GM12891 (cell line): Measurements from ENCODE around the gene PACSIN1.

DNA sequence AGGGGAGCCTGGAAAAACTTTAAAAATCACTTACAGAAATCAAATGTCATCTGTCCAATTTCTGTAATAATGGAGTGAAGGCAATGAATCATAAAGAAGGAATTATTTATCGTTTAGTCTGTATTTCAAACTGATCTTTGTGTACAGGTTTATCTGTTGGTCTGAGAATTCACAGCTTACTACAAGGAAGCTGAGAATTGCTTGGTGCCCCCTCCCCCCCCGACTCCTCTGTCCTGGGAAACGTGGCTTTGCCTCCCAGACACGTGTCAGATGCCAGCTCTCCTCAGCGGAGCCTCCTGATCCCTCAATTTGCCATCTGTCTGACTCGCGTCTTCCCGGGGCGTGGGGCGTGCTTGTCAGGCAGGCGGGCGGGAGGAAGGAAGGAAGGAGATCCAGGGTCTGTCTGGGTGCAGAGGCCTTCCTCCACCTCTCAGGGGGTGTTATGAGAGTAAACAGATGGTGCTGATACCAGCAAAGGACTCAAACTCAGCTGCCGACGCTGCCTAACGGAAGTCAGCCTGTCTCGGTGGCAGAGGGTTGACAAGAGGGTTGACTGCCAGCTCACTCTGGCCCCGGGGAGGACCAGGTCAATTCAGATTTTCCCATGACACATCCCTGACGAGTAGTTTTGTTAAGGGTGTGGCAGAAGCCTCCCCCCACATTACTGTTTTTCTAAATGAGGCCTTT is 17.2 kb downstream of the UQCC2 start:
- RRBS = no CpG with 5 or more reads among the region's 18 CpGs

DNA sequence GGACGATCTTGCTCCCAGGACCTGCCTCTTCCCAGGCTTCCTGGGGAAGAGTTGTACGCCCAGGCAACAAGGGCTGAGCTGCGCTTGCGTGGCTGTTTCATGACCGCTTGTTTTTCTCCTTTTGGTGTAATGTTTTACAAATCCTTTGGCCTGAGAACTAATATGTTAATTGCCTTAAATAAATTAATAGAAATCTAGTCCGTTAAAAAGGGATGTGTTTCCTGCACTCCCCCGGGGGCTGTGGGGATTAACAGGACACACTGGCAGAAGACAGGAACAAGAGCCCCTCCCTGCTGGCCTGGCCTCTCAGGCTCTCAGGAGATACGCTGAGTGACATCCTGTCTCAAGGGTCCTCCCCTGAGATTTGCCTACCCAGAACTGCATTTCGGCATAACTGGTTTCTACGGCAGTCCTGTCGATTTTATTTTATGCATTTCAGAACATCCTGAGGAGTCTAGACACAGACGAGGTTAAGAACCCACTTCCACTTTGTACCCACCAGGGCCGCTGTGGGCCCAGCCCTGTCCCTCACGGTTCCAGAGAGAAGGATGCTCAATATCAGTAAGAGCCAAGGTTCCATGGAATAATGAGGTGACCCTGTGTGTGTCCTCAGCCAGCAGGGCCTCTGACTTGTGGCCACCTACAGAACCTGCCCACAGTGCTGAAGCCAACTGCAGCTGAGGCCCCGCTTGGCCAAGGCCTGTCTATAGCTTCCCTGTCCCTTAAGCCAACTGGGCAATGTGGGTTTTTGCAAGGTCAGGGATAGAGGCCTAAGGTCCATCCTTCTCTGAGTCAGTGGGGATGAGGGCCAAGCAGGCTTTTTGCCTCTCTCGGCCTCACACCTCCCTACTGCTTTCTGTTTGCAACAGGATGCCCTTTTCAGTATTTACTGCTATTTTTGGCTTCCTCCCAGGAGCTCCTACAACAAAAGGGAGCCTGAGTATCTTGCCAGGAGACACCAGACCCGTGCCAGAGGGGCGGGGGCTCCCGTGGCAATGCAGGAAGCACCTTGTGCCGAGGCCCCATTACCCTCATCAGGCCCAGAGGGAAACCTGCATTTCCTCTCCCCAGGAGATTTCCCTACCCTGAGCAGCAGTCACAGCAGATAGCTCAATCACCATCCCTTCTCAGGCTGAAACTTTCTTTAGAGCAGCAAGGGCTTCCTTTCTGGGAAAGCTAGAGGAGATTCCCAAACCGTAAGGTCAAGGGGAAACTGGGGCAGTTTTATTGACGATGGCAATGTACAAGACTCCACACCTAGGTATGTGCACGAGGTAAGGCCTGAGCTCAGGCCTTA is 14.7 kb downstream of the UQCC2 start:
- RRBS = no CpG with 5 or more reads among the region's 23 CpGs

- RRBS = no CpG with 5 or more reads among the region's 18 CpGs
These were observed 18.9 kb downstream of the LEMD2 start for GRCh38 chr6:33769797-33770598.

- RRBS = no CpG with 5 or more reads among the region's 2 CpGs
These were observed 1.6 kb downstream of the LEMD2 start for GRCh38 chr6:33787345-33787662.

GRCh38 chr6:33904163-33904890 is 100.5 kb upstream of the MLN start:
- RRBS = no CpG with 5 or more reads among the region's 13 CpGs

- RRBS = no CpG with 5 or more reads among the region's 7 CpGs
These were observed 129.4 kb downstream of the GRM4 start for GRCh38 chr6:34016414-34016865.

GRCh38 chr6:34157214-34157763 is 11.4 kb upstream of the GRM4 start:
- RRBS = no CpG with 5 or more reads among the region's 10 CpGs

DNA sequence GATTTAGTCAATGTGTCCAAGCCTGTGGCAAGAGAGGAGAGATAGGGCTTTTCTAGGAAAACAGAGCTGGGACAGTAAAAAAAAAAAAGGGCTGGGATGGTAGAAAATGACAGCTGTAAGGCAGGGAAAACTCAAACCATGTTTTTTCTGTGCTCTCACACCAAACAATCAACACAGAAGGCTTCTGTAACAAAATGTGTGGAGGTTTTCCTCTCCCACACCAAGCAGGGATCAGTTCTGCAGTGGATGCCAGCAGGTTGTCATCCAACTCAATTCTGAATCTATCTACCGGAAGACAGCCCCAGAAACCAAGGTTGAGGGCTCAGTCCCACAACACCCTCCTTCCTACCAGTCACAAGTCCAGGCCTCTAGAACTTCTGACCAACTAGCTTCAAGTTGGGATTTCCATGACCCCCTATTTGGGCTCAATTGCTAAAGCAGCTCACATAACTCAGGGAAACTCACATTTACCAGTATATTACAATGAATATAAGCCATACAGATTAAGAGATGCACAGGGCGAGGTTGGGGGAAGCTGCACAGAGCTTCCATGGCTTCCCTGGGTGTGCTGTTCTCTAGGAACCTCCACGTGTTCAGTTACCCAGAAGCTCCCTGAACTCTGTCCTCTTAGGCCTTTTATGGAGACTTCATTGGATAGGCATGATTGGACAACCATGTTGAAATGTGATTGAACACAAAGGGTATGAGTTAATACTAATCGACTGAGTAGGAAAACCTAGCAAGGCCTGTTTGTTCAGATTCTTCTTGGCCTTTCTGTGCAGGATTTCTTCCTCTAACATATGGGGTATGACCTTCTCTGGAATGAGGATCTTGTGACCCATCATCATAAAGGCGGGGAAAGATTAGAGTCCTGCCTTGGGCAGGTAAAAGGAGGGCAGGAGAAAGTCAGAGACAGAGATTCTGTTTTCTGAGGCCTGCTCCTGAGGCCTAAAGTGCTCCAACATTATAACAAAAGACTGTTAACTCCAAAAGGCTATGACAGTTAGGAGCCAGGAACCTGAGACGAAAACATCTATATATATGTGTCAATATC is 70.5 kb upstream of the SMIM29 start:
- RRBS = no CpG with 5 or more reads among the region's 6 CpGs

- RRBS = no CpG with 5 or more reads among the region's 3 CpGs
These were observed 13.8 kb downstream of the NUDT3 start for GRCh38 chr6:34378612-34379102.

GRCh38 chr6:34412010-34412469 is 13.8 kb downstream of the RPS10 start:
- RRBS = 98% methylated on average over 3 of the region's 5 CpGs

DNA sequence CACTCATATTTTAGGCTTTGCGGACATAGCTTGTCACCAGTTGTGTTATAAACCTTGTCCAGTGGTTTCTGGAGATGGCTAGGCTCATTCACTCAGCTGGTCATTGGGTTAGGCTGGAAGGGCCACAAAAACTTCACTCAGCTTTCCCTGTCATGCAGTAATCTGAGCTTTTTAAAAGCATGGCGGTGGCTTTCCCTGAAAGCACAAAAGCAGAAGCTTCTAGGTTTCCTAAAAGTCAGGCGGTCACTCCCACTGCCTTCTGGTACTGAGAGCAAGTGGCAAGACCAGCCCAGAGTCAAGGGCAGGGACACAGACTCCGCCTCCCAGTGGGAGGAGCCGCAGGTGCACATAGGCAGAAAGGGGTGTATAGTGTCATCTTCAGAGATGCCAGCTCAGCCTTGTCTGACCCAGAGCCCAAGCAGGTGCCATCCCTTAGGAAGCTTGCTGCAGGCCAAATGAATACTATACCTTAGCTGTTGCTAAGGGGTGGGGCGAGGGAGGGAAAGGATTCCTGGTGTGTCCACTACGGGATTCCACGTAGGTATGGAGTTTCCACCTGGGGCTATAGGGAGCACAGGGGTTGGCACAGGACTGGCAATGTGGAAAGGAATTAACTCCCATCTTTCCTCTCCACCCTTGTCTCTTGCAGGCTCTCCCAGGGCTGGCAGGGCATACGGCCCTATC is 17.9 kb upstream of the PACSIN1 start:
- RRBS = no CpG with 5 or more reads among the region's 9 CpGs

DNA sequence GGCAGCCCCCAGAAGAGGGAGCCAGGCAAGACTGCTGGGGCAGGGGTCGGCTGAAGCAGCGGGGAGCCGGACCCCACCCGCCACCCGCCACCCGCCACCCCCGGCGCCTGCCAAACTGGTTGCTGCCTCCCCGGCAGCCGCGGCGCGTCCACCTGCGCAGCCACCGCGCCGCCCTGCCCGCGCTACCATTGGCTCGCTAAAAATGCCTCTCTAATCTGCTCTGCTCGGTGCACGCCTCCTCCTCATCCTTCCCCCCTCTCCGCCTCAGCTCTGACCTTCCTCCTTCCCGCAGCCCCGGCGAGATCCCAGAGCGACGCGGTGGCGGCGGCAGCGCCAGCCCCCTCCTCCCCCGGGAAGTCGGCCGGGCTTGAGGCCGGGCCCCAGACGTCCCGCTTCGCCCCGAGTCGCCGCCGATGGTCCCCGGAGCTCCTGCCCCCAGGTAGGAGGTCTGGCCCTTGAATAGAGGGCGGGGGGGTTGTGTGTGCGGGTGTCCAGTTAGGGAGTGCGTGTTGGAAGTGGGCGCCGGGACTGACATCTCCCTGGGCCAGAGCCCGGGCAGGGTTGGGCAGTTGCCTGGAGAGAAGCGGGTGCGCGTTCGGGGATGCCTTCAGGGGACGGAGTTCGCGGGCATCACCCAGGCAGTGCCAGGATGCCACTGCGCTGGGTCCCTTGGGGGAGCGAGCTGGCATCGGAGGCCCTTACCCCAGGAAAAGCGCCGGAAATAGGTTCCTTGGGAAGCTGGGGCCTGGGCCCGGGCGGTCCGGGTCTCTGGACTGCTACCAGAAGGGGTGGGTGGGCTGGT is at the start of gene PACSIN1:
TSS of gene PACSIN1 (plus strand) at position 245 of the 802 bp plus-strand sequence.
- RRBS = 1% methylated on average over 21 of the region's 65 CpGs

- RRBS = 71% methylated on average over 2 of the region's 18 CpGs
These were observed 17.0 kb downstream of the SPDEF start for GRCh38 chr6:34539029-34539710.

DNA sequence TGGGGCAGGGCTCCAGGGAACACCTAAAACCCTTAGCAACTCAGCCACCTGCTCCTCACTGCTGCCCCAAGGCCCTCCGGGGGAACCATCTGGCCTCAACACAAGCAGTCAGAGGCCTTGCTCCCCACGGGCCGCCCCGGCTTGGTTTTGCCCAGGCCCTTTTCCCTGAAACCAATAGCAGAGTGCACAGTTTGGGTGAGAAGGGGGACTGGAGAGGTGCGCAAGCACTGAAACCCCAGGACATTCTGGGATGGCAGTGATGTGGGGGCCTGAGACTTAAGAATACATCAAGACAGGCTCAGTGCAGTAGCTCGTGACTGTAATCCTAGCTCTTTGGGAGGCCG is 10.8 kb downstream of the SPDEF start:
- RRBS = 81% methylated on average over 4 of the region's 7 CpGs

GRCh38 chr6:34642337-34642714 is 54.2 kb downstream of the ILRUN start:
- RRBS = no CpG with 5 or more reads among the region's 2 CpGs

DNA sequence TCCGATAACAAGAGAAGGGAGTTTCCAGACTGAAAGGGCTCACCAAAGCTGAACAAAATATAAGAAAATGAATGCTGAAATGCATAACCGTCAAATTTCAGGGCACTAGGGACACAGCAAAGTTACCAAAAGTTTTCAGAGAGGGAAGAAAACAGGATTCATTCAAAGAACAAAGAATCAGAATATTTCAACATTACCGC is 23.8 kb downstream of the ILRUN start:
- RRBS = no CpG with 5 or more reads among the region's 3 CpGs

GRCh38 chr6:34709191-34709838 is 12.7 kb upstream of the ILRUN start:
- RRBS = no CpG with 5 or more reads among the region's 7 CpGs

GRCh38 chr6:34888714-34888871 is 462 bp upstream of the ANKS1A start:
- RRBS = no CpG with 5 or more reads among the region's 4 CpGs

DNA sequence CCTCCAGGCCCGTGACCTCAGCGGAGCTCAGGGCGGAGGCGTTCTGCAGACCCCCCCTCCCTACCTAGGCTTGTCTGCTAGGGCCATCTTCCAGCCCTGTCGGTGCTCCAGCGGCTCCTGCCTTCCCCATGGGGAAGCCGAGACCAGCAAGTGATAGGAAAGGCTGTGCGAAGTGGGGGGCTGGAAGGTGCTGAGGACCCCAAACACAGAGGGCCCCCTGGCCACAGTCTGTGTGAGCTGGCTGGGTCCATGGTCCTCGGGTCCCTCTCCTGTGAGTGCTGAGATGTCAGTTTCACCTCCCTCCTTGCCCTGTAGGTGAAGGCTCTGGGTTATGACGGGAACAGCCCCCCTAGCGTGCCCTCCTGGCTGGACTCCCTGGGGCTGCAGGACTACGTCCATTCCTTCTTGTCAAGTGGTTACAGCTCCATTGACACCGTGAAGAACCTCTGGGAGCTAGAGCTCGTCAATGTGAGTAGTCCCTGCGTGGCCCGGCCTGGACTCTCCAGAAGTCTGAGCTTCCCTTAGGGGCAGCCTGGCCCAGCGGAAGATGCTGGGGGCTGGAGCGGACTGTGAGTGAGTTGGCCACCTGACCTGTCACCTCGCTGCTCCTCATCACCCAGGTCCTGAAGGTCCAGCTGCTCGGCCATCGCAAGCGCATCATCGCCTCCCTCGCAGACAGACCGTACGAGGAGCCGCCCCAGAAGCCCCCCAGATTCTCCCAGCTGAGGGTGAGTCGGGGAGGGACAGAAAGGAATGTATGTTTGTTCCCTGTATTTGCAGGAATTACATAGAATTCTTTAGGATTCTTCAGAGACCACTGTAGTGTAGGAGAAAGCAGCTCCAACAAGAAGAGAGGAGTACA is 61.7 kb downstream of the TCP11 start:
- RRBS = no CpG with 5 or more reads among the region's 28 CpGs

- RRBS = no CpG with 5 or more reads among the region's 12 CpGs
These were observed 32.2 kb upstream of the SCUBE3 start for GRCh38 chr6:35181302-35182178.